Measurements from ENCODE around the genes CDC40 and DDO.

GRCh38 chr6:108850507-108851036, 2.4 kb downstream of the ARMC2 start:
- PRO-cap: no peak

- PRO-cap: no peak
Measured at GRCh38 chr6:108904334-108905642, 56.6 kb downstream of the ARMC2 start.

DNA sequence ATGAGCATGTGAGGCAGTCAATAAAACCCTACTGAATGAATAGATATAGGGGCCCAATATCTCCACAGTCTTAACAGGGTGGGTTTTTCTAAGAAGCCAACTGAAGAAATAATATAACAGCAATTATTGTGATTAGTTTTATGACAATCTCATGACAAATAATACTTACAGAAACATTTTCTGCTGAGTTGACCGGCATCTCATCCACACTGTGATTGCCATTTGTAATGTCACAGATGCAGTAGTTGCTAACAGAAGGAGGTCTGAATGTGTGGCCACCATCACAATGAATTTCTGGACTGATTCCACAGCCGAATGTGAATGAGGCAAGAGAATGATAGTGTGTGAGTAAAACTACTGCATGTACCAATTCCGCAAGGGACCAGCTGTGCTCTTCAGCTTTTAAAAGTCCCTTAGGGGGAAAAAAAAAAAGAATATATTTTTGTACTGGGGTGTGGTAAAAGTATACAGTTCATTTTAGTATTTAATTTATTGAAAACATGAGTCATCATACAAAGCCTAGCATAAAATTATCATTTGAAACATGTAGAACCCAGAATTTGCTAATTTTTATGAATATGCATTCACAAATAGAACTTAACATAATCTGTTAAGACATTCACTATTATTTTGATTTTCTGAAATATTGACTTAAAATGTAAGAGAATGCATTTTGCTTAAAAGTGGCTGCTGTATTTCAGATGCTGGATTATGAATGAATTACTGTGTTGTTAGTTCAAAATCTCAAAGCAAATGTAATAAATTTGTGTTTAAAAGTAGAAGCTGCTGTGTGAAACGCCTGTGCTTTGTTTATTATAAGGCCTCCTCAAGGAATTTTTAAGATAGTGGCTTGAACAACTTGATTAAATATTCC, 96.1 kb downstream of the SESN1 start:
- PRO-cap: no peak

- PRO-cap: no peak
Measured at GRCh38 chr6:109006444-109006858, 88.2 kb downstream of the SESN1 start.

DNA sequence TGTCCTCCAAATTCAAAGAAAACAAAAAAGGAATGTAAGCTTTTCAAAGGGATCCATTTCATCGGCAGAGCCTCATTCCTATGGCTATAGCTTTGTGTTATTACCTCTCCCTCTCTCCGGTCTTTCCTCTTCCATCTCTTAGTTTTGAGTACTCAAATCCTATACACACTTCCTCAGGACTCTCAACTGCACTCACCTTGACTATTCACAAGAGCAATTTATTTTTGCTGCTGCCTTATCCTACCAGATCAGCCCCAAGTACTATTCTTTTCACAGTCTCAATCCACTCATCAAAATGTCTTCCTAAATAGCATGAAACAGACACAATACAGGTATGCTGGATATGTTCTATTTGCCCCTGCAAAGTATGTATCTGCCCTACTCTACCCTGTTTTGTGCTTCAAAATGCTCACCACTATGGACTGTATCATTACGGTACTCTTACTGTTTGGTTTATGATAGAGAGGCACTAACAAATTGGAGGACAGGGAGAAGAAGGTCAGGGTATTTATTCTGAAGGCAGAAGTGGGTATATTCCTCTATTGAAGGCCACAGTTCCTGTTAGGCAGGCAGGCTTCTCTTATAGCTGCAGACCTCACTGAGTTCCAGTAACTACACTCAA, 27.1 kb downstream of the SESN1 start:
- PRO-cap: no peak

GRCh38 chr6:109087789-109088453, 6.7 kb downstream of the SESN1 start:
- PRO-cap: no peak

DNA sequence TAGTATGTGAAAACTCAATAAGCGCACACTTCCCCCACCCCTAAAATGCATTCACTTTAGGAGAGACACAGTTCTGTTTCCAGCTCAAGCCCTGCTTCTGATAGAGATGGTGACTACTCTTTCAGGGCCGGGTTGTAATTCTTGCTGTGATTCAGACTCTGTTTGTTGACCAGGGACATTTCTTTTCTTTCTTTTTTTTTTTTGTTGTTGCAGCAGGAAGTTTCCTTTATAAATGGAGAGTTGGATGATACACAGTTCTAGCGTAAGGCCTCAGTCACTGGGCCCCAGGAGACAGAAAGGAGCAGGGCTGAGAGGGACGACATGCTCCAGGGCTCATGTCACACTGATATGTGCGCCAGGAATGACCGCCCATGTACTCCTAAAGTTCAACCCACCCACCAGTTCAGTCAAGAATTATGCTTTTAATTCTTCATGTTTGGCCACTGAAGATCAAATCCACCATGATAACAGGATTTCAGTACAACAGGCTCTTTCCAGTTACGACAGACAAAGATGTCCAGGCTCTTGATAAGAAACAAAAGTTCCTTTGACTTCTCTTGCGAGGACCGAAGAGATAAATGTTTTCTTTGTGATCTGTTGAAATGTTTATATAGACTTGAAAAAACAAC, 142.5 kb downstream of the CD164 start:
- PRO-cap: no peak

- PRO-cap: no peak
Measured at GRCh38 chr6:109325602-109326131, 56.6 kb downstream of the CD164 start.

- PRO-cap: no peak
Measured at GRCh38 chr6:109366482-109367270, 15.6 kb downstream of the CD164 start.

DNA sequence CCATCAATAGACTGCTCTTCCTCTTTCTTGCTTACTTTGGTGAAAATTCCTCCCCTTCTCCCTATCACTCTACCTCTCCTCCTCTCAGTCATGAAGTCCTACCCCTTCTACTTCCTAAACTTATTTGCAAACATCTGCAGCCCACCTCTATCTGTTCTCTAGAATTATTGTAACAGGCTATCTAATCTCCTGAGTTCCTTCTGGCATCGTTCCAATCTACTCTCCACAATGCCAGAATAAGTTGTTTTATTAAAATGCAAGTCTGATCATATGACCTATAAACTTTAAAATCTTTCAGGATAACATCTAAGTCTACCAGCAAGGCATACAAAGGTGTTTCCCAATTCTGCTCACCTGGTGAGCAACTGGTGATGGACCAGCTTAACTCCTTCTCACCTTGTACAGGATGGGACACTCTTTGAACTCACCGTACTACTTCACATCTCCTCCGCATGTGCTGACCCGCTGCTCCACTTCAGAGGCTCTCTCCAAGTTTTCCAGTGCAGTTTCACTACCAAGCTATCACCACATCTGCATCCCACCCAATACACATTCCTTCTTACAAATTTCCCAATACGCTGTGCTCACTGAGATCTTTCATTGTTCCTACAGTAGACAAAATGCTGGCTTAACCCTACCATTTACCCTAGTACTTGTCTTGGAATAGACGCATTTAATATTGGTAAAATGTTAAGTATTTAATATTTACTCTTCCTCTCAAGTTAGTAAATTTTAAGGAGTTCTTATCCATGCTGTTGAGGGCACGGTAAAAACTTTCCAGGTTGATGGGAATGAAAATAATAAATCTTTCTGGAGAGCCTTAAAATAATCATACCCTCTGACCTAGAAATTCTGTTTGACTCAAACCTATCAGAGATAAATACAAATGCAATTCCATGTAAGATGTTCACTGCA, 7.7 kb downstream of the CD164 start:
- PRO-cap: no peak

GRCh38 chr6:109376039-109376698, 6.1 kb downstream of the CD164 start:
- PRO-cap: no peak

DNA sequence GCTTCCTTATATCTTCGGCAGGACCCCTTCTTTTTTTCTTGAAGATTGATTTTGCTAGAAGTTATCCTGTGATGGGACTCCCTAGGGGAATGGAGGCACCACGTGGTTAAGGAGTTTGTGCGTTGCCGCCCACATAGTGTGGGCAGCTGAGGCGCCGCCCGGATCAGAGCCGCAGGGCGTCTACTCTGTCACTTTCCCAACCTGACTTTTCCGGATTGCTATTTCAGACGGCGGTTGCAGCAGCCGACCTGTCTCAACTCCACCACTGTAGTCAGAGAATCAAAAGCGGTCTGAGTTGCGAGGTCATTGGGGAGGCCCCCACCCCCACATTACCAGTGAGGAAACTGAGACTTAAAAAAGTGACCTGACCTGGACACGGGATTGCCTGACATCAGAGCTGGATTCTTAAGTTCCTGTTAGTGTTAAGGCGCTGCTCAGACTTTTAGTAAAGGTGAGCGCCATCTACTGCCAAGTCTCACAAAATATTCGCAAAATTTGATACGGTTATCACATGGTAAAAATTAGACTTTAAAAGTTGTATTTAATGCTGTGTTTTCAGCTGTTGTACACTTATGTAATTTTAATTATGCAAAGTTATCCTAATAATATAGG, 775 bp upstream of the CD164 start:
- PRO-cap: bidirectional peak, plus-strand start at position 213 of the sequence, minus-strand start at position 210 of the sequence; unidirectional peak, minus-strand start at position 380 of the sequence

- PRO-cap: unidirectional peak, plus-strand start at chr6:110180427
Measured at GRCh38 chr6:110180340-110181010, at the start of gene CDC40. TSS of gene CDC40 (plus strand) at chr6:110180427.

- PRO-cap: no peak
Measured at GRCh38 chr6:110201372-110201916, 21.2 kb downstream of the CDC40 start.

- PRO-cap: unidirectional peak, plus-strand start at chr6:110357057
Measured at GRCh38 chr6:110356424-110357210, 1.5 kb downstream of the METTL24 start.

- PRO-cap: no peak
Measured at GRCh38 chr6:110414917-110416253, at the start of gene DDO. TSS of gene DDO (minus strand) at chr6:110415575.

- PRO-cap: no peak
Measured at GRCh38 chr6:110544578-110545047, 68.2 kb upstream of the SLC22A16 start.

DNA sequence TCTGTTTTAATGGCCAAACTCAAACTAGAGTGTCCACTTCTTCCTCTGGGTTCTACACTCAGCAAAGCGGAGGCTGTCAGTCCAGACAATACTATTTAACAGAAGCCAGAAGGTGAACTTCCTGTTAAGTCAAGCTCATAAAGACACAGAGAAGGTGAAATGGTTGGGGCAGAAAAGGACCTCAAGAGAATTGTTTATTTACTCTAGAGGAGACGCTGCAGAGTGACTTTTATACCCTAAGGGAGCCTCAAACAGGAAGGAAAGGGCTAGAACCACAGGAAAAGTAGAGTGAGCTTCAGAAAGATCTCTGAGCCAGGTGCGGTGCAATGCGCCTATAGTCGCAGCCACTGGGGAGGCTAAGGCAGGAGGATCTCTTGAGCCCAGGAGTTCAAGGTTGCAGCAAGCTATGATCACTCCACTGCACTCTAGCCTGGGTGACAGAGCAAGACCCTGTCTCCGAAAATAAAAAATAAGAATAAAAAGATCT, 84.2 kb upstream of the SLC22A16 start:
- PRO-cap: no peak

DNA sequence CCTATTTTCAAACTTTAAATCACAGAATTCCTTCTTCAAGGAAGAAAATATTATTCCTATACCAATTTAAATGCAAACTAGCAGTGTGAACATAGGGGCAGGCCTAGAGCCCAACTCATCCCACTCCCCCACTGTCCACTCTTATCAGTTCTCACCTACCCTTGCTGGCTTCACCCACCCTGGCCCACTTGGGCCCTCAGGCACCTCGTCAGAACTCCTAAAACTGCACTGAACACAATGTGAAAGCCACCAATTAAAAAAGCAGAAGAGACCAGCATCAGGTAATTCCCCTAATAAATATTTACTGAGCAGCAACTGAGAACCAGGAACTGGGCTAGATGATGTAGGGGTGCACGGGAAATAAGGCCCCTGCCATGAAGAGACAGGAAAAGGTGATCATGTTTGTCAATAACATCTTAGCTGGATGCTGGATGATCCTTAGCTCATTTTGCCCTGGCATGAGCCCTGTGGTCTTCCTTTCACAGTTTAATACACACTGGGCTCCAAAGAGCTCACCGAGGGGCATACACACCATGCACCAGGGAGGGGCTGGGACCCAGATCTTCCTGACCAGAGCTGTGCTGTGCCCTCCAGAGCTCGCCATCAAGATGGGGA, 113.4 kb upstream of the SLC22A16 start:
- PRO-cap: bidirectional peak, plus-strand start at position 325 of the sequence, minus-strand start at position 230 of the sequence

GRCh38 chr6:110771767-110772308, 43.4 kb downstream of the CDK19 start:
- PRO-cap: no peak

All from vermiform appendix (tissue), 1 donor.